Esophagus squamous epithelium (tissue), 4 donors: ENCODE data around the gene GGA1.

DNA sequence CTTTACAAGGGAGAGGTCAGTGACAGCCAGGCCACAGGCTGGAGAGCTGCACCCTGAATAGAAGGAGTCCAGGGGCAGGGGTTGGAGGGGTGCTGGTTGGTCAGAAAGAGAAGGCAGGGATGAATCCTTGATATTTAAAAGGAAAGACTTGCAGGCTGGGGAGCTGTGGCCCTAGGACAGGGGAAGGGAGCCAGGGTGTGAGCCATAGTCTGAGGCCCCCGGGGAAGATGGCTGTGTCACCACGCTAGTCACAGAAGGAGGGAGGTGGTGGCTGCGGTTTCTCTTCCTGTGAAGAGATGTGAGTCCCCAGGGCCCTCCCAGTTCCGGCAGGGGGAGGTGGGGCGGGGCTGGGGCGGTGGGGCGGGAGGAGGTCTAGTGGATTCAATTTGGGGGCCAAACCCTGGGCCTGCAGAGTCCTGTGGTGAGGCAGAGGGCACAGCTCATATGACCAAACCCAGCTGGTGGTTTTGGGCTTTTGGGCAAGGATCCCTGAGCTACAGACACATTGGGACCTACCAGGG, 14.1 kb downstream of the RAC2 start:
- PRO-cap: bidirectional peak, plus-strand start at position 411 of the sequence, minus-strand start at position 252 of the sequence
- RAMPAGE, long total RNA, 4 experiments: no peak in any of the 4 experiments

GRCh38 chr22:37371530-37371926, 55.8 kb downstream of the ELFN2 start:
- PRO-cap: no peak
- RAMPAGE, long total RNA, 4 experiments: no peak in any of the 4 experiments

GRCh38 chr22:37469333-37470280, 16.6 kb downstream of the MFNG start:
- PRO-cap: no peak
- RAMPAGE, long total RNA, 4 experiments: no peak in any of the 4 experiments

GRCh38 chr22:37484077-37484820, 1.9 kb downstream of the MFNG start:
- PRO-cap: bidirectional peak, plus-strand start at chr22:37484740, minus-strand start at chr22:37484533
- RAMPAGE, long total RNA, 4 experiments: no peak in any of the 4 experiments

GRCh38 chr22:37498561-37498921, 12.4 kb upstream of the MFNG start:
- PRO-cap: no peak
- RAMPAGE, long total RNA, 4 experiments: no peak in any of the 4 experiments

DNA sequence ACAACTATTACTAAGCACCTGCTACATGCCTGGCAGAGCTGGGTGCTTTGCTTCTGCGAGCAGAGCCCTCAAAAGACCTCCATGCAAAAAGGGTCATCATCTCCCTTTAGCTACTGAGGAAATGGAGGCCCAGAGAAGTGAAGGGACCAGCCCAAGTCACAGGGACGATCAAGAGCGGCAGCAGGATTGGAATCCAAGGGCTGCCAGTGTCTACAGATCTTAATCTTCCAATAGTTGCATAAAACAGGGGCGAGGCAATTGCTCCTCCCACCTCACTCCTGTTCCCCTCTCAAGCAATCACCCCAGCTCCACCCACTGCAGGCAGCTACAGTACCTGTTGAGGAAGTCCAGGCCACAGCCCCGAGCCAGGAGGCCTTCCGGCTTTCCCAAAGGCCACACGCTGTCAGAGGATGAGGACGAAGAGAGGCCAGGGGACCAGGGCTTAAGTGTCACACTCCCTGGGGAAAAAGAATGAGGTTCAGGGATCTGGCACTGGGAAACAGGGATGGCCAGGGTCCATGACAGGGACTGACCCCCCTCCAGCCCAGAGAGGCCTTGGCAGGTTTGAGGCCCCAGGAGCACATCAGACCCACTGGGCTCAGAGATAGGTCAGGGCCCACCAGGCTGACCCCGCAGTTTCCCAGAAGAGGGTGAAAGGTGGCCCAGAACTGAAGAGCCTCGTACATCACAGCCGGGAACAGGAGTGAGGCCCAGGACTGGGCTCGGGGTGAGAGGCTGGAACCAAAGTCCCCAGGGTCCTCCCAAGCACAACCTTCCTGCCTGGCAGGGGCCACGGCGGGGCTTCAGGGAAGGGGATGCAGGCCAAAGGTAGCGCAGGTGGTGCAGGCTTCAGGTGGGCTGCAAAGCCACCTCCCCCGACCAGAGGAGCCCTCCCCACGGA, 16.3 kb upstream of the MFNG start:
- PRO-cap: bidirectional peak, plus-strand start at position 328 of the sequence, minus-strand start at position 208 of the sequence
- RAMPAGE, long total RNA, 4 experiments: no peak in any of the 4 experiments

- PRO-cap: unidirectional peak, plus-strand start at chr22:37508959
- RAMPAGE, long total RNA, 4 experiments: start-site peak on the minus strand in 1 of 4 experiments, at chr22:37508812-37508850 at its widest, 7 reads per replicate
Observed at GRCh38 chr22:37508734-37509324, 10.4 kb downstream of the CARD10 start.

DNA sequence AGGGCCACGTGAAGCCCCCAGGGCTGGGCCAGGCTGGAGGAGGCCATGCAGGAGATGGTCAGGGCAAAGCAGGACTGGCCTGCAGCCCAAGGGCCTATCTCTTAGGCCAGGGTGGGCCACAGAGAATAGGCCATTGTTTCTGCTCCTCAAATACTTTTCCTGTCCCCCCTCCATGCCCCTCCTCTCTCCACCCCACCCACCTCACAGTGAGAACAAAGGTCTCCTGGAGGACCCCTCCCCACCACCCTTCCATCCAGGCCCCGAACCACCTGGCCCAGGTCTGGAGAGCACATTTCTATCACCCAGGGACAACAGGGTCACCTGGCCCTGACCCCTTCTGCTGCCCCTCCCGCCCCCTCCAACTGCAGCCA, 8.2 kb upstream of the CDC42EP1 start:
- PRO-cap: no peak
- RAMPAGE, long total RNA, 4 experiments: no peak in any of the 4 experiments

GRCh38 chr22:37569821-37570075, 9.5 kb downstream of the CDC42EP1 start:
- PRO-cap: no peak
- RAMPAGE, long total RNA, 4 experiments: no peak in any of the 4 experiments

DNA sequence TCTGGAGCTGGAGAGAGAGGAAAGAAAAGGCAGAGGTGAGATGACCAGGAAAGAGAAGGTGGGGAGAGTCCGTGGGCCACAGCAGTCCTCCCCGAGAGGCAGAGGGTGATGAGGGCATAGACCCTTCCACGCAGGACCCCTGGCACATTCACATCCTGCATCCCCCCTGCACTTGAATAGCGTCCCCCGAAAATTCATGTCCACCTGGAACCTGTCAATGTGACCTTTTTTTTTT, 2.8 kb downstream of the LGALS2 start:
- PRO-cap: no peak
- RAMPAGE, long total RNA, 4 experiments: no peak in any of the 4 experiments

GRCh38 chr22:37608062-37609120, at the start of gene GGA1:
Gene GGA1, plus strand, starts transcription at chr22:37608834.
- PRO-cap: bidirectional peak, plus-strand start at chr22:37608476, minus-strand start at chr22:37608447; bidirectional peak, plus-strand start at chr22:37608837, minus-strand start at chr22:37608678
- RAMPAGE, long total RNA, 4 experiments: start-site peak on the plus strand in 4 of 4 experiments, at chr22:37608826-37609096 at its widest, 18 to 381 reads per replicate

DNA sequence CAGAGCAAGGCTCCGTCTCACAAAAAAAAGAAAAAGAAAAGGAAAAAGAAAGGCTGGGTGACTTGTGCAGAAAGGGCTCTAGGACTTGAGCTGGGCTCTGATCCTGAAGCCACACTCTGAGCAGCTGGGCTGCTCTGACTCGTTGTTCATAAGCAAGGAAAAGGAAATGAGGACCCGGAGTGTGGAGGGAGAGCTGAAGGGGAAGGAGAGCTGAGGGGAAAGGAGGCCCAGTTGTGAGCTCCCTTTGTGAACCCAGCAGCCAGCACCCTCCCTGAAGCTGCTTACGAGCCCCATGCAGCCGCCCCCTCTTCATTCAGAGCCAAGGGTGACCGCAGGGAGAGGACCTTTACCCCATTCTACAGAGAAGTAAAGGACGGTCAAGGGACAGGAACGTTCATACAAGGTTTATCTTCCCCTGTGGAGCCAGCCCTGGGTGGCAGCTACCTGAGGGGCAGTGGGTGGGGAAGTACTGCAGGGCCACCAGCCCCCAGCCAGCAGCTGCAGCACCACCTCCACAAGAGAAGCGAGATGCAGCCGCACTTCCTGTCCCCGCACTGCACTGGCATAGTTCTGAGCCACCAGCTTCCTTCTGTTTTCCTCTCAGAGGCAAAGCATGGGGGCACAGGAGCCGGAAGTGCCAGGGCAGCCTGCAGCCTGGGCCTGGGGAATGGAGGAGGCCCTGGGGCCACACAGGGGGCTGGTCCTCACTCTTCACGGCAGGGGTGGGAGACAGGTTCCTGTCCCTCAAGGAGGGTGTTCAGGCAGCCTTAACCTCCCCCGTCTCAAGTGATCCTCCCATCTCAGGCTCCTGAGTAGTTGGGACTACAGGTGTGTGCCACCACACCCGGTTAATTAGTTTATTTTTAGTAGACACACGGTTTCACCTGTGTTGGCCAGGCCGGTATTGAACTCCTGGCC, 12.1 kb upstream of the SH3BP1 start:
- PRO-cap: unidirectional peak, minus-strand start at position 561 of the sequence
- RAMPAGE, long total RNA, 4 experiments: no peak in any of the 4 experiments

- PRO-cap: no peak
- RAMPAGE, long total RNA, 4 experiments: no peak in any of the 4 experiments
Observed at GRCh38 chr22:37649852-37650941, 8.3 kb upstream of the PDXP start.

DNA sequence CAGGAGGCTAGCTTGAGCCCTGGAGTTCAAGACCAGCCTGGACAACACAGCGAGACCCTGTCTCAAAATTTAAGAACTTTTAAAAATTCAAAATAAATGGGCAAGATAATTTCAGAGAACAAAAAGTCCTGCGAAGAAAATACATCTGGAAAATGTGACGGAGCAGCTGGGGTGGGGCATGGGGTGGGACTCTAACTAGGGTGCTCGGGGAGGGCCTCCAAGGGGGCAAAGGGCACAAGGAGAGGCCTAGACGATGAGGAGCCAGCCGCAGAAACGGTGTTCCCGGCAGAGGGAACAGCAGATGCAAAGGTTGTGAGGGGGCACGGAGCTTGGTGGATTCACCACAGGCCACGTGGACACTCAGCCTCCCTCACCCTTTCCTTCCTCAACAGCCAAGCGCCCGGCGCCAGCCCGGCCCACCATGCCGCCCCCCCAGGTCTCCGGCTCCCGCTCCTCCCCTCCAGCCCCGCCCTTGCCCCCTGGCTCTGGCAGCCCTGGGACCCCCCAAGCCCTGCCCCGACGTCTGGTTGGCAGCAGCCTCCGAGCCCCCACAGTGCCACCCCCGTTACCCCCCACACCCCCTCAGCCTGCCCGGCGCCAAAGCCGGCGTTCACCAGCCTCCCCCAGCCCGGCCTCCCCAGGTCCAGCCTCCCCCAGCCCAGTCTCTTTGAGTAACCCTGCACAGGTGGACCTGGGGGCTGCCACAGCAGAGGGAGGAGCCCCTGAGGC, 3.5 kb upstream of the PDXP start:
- PRO-cap: no peak
- RAMPAGE, long total RNA, 4 experiments: no peak in any of the 4 experiments

DNA sequence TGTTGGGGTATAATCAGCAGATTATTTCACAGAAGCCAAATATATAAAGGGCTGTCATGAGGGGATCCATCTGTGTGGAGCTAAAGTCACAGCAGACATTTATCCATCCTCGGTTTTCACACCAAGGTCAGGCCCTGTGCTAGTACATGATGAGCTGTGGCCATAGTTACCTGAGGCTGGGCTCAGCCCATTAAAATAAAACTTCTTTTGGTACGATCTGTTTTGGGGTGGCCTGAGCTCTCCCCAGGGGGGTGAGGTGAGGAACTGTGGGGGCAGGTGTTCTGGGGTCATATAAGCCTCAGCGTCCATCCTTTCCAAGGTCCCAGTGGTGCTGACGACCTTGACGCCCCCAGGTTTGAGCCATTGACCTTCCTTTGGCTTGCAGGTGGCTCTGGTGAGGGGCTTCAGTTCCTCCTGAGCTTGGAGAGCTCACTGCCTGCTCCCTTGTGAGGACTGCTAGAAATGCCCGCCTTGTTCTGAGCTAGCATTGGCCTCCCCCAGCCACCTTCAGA, 1.4 kb upstream of the TRIOBP start:
- PRO-cap: no peak
- RAMPAGE, long total RNA, 4 experiments: no peak in any of the 4 experiments

DNA sequence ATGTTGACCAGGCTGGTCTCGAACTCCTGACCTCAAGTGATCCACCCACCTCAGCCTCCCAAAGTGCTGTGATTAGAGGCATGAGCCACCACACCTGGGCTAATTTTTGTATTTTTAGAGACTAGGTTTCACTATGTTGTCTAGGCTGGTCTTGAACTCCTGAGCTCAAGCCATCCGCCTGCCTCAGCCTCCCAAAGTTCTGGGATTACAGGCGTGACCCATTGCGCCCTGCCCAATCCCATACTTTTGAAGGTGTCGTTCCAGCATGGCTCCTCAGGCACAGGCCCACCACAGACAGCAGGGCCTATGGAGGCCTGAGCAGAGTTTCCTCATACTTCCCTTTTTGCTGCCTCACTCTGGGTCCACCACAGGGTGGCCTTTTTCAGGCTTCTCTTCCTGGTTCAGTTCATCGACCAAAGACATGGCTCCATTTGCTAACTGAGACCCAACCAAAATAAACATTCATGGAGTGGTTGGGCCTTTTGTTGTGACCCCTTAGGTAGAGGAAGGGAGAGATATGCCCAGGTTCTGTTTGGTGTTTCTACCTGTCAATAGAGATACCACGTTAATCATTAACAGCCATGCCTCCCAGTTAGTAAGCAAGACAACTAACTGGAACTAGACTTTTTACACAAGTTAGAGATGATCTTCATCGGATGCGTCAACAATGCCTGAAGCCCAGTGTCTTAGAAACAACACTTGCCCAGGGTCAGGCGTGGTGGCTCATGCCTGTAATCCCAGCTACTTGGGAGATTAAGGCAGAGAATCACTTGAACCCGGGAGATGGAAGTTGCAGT, 35.0 kb downstream of the TRIOBP start:
- PRO-cap: no peak
- RAMPAGE, long total RNA, 4 experiments: no peak in any of the 4 experiments

DNA sequence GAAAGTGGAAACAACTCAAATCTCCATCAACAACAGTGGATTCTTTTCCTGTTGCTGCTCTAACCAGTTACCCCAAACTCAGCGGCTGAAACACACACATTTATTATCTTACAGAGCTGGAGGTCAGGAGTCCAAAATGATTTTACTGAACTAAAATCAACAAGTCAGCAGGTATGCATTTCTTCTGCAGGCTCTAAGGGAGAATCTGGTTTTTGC, 9.0 kb upstream of the H1-0 start:
- PRO-cap: no peak
- RAMPAGE, long total RNA, 4 experiments: no peak in any of the 4 experiments

- PRO-cap: no peak
- RAMPAGE, long total RNA, 4 experiments: no peak in any of the 4 experiments
Observed at GRCh38 chr22:37804111-37804383, 982 bp upstream of the H1-0 start.

DNA sequence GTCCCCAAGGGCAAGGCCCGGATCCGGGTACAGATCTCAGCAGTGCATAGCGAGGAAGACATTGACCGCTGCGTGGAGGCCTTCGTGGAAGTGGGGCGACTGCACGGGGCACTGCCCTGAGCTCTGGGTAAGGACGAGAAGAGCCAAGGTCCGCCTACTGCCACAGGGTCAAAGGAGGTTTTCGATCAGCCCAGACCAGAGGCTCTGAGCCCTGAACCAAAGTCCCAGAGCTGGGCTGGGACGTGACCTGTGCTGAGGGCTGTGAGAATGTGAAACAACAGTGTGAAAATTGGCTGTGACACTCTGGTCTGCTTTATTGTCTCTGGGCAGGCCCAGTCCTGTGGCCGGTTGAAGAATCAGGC, 6.6 kb upstream of the GALR3 start:
- PRO-cap: no peak
- RAMPAGE, long total RNA, 4 experiments: no peak in any of the 4 experiments

- PRO-cap: no peak
- RAMPAGE, long total RNA, 4 experiments: no peak in any of the 4 experiments
Observed at GRCh38 chr22:37913135-37913677, 7.1 kb downstream of the MICALL1 start.